Colic lymph node (tissue), 1 donor: ENCODE data around the genes PRG4 and PTGS2.

DNA sequence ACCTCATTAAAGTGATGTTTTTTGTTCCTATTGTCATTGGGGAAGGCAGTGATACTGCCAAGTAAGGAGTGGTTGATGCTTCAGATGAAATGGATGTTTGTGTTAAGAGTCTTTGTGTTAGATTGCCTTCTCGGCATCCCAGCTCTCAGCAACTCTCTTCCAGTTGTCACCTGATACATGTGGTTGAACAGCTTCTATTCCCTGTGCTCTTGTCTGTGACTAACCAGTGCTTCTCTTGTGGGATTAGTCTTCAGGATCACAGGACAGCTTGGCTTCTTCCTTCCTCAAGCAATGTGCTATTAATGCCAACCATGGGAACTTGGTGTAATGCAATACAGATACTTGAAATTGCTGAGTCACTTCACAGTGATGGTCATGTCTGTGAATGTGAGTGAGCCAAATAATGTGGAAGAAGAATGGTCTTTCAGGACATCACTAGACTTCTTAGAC is 167.0 kb upstream of the IVNS1ABP start:
- PRO-cap = no peak

DNA sequence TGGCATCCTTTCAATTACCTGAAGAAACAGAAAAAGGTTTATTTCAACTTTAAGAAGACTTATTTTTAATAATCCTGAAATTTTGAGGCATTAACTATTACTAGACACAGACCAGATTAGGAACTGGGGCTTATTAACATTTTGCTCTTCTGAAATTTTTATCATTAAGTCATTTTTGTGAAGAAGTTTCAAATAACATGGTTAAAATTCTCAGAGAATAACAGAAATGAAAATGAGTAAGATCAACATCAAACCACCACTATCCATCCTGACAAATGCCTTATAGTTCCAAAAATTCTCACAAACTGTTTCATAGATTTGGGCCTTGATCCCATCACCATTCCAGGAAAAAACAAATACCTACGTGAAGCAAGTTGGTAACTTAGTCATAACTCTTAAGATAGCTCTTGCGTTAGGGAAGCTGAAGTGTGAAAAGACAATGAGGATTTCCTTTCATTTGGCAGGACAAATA is 55.3 kb upstream of the HMCN1 start:
- PRO-cap = no peak

DNA sequence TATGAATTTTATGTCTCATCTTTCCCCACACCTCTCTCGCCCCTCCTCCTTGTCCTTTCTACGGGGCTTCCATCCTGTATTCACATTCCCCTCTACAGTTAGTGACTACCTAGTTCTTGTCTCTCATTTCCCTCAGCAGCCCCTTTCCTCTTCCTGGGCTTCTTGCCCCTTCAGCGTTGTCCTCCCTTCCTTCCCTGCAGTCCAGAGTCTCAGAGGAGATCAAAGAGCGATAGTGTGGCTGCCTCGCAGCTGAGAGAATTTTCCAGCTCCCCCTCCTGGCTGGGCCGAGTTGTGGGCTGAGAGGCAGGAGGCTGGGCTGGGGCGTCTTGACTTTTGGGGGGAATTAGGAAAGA is 513 bp upstream of the HMCN1 start:
- PRO-cap = no peak

GRCh38 chr1:186296175-186296389 is at the start of gene PRG4:
TSS of gene PRG4 (plus strand) at chr1:186296279.
- PRO-cap = no peak

GRCh38 chr1:186637627-186638248 is 42.5 kb downstream of the PTGS2 start:
- PRO-cap = no peak

DNA sequence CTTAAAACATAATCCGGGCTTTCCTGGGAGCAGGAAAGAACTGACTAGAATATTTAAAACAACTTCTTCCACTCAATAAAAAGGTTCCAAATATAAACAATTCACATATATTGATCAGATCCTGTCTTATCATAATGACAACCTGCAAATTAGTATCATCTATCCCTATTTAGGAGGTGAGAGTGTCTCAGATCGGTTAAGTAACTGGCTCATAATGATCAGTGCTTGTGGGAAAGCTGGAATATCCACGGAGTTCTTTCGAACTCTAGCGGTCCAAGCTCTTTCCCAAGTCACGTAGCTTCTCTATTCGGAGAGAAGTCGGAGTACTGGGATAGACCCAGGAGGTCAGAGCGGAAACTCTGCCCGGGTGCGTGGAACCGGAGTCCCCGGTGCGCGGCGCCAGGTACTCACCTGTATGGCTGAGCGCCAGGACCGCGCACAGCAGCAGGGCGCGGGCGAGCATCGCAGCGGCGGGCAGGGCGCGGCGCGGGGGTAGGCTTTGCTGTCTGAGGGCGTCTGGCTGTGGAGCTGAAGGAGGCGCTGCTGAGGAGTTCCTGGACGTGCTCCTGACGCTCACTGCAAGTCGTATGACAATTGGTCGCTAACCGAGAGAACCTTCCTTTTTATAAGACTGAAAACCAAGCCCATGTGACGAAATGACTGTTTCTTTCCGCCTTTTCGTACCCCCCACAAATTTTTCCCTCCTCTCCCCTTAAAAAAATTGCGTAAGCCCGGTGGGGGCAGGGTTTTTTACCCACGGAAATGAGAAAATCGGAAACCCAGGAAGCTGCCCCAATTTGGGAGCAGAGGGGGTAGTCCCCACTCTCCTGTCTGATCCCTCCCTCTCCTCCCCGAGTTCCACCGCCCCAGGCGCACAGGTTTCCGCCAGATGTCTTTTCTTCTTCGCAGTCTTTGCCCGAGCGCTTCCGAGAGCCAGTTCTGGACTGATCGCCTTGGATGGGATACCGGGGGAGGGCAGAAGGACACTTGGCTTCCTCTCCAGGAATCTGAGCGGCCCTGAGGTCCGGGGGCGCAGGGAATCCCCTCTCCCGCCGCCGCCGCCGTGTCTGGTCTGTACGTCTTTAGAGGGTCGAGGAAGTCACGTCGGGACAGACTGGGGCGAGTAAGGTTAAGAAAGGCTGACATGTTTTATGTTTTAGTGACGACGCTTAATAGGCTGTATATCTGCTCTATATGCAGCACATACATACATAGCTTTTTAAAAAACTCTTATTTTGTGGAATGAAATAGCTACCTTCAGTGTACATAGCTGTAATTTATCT is at the start of gene PTGS2:
Gene PTGS2 (minus strand): TSS at position 596 of the 1,283 bp plus-strand sequence.
- PRO-cap = bidirectional peak, plus-strand start at position 663 of the sequence, minus-strand start at position 518 of the sequence; bidirectional peak, plus-strand start at position 936 of the sequence, minus-strand start at position 946 of the sequence

GRCh38 chr1:186829171-186829507 is 390 bp downstream of the PLA2G4A start:
- PRO-cap = no peak

- PRO-cap = no peak
These were observed 715.1 kb downstream of the BRINP3 start for GRCh38 chr1:189762621-189763002.

GRCh38 chr1:190474261-190475014 is 3.2 kb downstream of the BRINP3 start:
- PRO-cap = no peak

- PRO-cap = no peak
These were observed 75.2 kb upstream of the RGS1 start for GRCh38 chr1:192500374-192500755.

GRCh38 chr1:192809858-192810821 is 1.3 kb downstream of the RGS2 start:
- PRO-cap = bidirectional peak, plus-strand start at chr1:192810400, minus-strand start at chr1:192810332

DNA sequence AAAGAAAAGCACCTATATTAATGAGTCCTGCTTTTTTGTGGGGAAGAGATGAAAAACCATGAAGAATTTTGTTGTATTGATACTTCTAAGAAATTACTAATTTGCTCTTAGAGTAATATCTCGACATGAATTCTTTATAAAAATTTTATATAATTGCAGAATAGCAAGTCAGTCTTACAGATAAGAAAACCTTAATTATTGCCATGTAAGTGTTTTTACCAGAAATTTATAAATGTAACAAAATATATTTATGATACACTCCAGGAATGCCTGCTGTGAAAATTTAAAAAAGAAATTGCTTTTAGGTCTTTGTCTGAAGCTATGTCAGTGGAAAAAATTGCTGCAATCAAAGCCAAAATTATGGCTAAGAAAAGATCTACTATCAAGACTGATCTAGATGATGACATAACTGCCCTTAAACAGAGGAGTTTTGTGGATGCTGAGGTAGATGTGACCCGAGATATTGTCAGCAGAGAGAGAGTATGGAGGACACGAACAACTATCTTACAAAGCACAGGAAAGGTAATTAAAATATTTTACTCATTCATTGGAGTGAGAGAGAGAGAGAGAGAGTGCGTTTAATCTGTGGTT is 19.8 kb downstream of the CDC73 start:
- PRO-cap = no peak

- PRO-cap = unidirectional peak, plus-strand start at chr1:193457320
These were observed 270.6 kb upstream of the B3GALT2 start for GRCh38 chr1:193456971-193457385.

GRCh38 chr1:193462471-193463144 is 276.2 kb upstream of the B3GALT2 start:
- PRO-cap = bidirectional peak, plus-strand start at chr1:193462860, minus-strand start at chr1:193462766

DNA sequence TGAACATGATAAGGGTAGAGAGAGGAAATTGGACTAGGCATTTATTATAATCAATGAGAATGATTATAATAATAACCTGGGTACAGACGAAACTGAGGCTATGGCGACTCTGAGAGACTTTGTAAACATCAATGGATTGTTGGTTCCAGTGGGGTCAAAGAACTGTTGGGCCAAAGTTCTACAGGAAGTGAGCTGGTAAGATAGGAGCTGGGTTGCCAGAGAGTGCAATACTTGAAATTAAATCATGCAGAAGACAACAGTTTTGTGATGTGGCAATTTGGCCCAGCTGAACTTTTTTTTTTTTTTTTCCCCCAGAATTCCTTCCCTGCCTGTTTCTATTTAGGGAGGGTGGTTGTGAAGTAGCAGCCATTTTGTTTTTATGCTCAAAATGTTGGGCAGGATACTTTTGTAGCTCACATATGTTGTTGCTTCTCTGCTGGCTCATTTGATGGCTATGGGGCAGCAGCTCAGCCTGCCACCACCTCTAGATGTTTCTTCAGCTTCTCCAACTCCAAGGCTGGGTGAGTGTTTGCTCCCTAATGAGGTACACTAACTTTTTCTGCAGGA is 286.5 kb upstream of the B3GALT2 start:
- PRO-cap = no peak

DNA sequence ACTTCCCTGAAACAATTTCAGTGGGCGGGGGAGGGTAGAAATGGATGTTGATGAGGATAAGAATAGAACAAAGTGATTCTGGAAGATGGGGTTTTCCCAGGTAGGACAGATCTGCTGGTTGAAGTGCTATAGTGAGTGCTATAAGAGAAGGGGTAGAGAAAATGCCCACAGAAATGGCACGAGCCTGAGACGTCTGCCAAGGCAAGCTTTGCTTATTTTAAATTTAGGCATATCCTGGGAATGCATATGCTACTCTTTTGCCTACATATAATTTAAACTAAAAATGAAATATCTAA is 3.3 kb downstream of the CFH start:
- PRO-cap = no peak

DNA sequence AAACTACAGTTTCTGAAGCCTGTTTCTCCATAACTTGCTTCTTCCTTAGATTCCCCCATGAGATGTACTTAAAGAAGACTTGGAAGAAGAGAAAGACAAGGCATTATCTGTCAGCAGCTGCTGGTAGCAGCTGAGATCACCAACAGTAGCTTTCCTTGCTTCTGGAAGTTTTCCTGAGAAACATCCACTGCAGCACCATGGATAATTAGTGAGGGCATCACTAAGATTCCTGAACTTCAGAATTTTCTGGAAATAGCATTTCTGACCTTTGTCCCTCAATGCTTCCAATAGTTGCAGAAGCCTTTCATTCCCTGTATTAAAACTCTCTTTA is 386 bp upstream of the CFHR4 start:
- PRO-cap = no peak

- PRO-cap = no peak
These were observed 29.9 kb upstream of the F13B start for GRCh38 chr1:197096754-197097539.

- PRO-cap = no peak
These were observed 36.5 kb upstream of the F13B start for GRCh38 chr1:197103266-197104297.

GRCh38 chr1:197222142-197222819 is 21.2 kb upstream of the ZBTB41 start:
- PRO-cap = no peak